Tibial artery (tissue), 1 donor: ENCODE data around the genes CLEC12B and CLEC1A.

DNA sequence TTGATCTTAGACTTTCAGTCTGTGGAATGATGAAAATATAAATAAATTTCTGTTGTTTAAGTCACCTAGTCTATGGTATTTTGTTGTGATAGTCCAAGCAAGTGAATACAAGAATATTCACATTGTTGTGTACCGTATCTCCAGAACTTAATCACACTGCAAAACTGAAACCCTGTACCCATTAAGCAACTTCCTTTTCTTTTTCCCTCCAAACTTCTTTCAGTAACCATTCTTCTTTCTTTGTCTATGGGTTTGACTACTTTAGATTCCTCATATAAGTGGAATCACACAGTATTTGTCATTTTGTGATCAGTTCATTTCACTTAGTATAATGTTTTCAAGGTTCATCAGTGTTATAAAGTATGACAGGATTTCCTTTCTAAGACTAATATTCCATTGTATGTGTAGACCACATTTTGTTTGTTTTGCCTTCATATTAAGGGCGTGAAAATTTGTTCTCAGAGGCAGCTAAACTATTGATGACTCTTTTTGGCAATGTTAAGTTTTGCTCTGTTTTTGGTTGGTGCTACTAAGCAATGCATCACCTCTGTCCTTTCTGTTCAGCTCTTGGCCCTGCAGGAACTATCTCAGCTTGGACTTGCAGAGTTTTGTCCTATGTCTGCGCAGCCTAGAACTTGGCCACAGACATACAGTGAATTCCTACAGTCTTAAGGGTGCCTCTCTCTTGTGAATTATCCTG lies 1.7 kb upstream of the KLRG1 start:
- PRO-cap: no peak

DNA sequence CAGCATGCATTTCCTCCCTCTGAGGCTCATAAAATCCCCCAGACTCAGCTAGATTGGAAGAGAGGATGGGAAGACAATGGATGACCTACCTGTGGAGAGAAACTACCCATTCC lies 50.1 kb downstream of the A2M start:
- PRO-cap: no peak

- PRO-cap: no peak
Measured at GRCh38 chr12:9220976-9221458, 12.8 kb upstream of the PZP start.

DNA sequence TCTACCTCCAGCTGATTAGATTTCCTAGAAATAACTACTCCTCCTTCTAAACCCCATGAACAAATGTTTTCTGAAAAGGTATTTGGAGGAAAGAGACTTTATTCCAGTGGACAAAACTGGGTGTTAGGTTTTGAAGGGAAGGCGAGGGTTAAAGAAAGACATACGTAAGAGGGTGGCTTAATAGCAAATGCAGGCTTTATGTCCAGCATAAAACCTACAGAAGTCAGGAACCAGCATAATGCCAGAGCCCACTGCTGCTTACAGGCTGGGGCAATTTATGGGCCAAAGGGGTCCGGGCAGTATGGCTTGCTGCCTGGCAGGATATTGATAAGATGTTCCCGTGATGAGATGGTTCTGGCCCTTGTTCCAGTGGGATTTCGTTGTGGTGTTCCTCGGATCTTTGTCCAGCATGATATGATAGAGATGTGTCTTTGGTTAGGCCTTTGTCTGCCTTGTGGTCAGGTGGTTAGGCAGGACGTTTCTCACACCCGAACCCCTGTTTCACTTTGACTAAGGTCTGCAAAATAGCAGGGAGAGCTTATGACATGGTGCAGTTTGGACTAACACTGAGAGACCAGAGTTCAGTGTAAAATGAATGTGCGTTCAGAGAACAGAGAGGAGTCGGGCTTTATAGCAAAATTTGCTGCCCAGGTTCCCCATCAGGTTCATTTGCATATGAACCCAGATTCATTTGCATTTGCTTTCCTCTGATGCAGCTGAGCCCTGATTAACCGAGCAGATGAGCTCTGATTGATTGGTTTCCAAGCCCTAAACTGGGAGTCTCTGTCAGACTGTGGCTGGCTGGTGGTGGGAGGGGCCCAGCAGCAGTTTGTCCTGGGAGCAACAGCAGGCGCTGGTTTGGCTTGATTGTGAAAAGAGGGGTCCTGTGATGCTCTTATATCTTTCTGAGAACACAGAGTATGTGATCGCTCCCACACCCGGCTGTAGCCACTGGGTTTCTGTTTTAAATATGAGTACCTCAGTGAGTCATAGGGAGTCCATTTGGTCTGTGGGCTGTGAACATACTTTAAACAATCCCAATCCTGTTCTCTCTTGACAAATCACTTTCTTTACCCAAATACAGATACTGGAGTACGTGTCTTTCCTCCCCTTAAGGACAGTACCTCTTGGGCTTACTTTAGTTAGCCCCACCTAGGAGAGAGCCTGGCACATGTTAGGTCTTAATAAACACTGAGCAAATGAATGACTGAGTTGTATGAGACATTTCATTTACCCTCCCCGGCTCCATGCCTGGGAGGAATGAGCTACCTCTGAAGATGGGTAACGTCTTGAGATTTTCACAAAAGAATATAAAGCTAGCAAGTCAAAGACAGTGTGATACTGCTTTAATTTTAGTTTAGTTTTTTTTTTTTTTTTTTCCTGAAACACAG lies 156.3 kb upstream of the PZP start:
- PRO-cap: no peak

DNA sequence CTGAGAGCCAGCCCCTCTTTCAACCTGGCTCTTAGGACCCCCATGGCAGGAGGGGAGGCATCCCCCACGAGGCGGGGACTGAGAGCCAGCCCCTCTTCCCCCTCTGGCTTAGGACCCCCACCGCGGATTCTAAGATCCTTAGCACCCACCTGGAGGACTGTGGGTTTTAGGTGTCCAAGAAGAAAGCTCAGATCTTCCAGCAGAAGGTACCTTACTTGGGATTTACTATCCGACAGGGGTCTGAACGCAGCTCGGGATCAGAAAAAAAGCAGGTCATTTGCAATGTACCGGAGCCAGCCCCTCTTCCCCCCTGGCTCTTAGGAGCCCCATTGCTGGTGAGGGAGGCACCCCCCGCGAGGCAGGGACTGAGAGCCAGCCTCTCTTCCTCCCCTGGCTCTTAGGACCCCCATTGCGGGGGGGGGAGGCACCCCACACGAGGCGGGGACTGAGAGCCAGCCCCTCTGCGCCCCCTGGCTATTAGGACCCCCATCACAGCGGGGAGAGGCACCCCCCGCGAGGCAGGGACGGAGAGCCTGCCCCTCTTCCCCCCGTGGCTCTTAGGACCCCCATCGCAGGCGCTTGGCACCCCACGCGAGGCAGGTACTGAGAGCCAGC lies 198.1 kb upstream of the PZP start:
- PRO-cap: no peak

GRCh38 chr12:9570485-9571046 lies 37.1 kb downstream of the KLRB1 start:
- PRO-cap: no peak

DNA sequence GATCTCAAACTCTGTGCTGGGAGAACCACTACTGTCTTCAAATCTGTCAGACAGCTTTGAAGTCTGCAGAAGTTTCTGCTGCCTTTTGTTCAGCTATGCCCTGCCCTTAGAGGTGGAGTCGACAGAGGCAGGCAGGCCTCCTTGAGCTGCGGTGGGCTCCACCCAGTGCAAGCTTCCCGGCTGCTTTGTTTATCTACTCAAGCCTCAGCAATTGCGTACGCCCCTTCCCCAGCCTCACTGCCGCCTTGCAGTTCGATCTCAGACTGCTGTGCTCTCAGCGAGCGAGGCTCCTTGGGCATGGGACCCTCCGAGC lies 25.0 kb upstream of the KLRB1 start:
- PRO-cap: no peak

DNA sequence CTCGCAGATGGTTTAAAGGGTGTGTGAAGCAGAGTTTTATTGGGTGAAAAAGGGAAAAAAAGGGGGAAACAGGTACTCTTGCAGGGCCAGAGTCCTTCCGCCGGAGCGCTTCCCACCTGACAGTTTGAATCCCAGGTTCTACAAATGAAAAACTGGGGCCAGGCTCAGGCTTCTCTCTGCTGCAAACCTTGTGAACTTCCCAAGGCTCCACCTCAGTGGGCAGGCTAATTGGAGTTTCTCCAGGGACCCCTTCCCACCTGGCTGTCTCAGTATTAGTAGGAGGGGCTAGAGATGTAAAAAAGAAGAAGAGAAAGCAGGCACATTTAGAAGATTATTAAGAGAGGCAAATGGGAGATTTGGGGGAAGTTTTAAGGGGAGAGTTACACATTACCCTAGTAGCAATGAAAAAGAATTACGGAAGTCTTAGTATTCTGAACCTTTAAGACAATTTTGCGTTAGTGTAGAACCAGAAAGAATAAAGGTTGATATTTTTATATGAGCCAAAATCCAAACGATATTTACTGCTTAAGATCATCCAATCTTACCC lies 20.0 kb upstream of the CLEC2D start:
- PRO-cap: no peak

GRCh38 chr12:9668035-9668692 lies 1.3 kb upstream of the CLEC2D start:
- PRO-cap: no peak

DNA sequence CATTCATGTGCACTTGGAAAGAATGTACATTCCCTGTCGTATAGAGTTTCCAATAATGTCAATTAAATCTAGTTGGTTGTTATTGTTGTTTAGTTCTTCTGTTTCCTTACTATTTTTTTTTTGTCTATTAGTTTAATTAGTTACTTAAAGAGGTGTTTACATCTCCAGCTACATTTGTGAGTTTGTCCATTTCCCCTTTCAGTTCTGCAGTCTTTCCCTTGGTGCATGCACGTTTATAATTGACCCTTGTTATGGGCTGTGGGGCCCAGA lies 42.5 kb downstream of the CD69 start:
- PRO-cap: no peak

DNA sequence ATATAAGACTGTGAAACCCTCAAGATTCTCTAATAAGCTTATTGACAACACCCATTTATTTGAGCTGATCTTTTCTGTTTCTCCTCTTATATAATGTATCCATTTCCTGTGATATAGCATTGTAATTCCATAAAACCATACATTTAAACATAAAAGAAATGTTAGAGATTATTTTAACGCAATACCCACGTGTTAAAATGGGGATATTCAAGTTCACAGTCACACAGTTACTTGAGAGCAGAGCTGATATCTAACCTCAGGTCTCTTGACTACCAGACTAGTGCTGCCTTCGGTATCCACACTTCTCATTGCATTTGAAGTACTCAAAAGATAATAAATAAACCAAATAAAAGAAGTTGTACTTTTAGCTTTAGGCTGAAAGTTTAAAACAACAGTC lies 30.7 kb downstream of the CD69 start:
- PRO-cap: no peak

GRCh38 chr12:9731862-9732177 lies 28.9 kb downstream of the CD69 start:
- PRO-cap: no peak

DNA sequence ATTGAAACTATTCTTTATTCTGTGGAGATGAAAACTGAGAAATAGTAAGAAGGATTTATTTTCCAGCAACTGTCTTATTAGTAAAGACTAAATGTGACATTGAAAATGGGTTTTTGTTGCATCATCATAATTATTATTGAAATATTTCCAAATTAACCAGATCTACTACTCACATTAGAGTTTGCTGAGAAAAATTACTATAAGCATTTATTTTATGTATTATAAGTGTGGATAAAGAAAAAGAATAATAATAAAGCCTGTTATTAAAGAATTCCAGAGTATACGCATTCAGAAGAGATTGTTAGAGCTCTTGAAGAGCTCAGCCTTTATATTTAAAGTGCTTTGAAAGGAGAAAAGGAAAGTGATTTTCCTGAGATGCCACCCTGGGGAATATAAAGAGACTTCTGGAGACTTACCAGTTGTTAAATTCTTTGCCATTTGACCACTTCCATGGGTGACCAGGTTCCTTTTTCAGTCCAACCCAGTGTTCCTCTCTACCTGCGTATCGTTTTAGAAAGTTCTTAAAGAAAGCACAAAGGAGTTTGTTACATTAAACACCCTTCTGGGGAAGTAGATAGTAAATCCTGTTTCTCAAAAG lies 6.4 kb downstream of the CD69 start:
- PRO-cap: no peak

DNA sequence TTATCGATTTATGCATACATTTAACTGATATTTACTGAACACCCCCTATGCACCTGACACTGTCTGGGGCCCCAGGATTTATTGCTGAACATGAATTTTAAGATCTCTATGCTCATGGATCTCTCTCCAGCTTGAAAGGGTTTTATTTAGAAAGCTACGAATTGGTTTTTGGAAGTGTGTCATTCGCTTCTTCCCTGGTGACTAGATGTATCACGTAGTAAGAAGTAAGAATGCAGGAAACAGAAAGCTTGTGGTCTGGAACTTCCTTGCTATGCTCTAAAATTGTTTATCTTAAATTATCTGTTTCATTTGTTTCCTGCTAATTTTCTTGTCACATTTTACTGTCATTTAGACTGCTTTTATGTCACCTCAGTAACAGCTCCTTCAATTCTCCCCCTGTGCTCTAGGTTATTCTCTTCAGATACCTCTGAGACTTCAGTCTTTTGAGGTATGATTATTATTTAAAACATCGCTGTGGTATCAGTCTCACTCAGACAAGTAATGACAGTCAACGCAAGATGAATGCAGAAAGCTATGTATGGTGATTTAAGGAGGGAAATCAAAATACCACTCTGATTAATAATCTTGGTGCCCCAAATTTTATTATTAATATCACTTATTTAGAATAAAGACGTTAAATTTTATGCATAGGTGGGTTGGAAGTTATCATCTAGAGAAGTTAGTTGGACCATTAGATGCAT lies 726 bp upstream of the CD69 start:
- PRO-cap: no peak

DNA sequence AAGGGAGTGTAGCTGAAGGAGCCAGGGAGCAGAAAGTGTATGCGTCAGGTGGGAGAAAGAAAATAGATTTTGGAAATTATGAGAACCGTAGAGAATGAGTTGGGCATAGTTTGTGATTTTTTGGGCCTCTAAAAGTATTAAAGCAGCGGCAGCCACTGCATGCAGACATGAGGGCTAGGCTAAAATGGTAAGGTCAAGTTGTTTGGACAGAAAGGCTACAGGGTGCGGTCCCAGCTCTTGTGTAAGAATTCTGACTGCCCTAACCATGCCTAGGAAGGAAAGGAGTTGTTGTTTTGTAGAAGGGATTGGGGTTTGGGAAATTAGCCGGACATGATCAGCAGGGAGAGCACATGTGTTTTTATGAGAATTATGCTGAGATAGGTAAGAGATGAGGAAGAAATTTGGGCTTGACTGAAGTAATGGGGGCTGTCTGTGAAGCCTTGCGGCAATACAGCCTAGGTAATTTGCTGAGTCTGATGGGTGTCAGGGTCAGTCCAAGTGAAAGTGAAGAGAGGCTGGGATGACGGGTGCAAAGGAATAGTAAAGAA lies 6.1 kb upstream of the CLEC12A start:
- PRO-cap: no peak

- PRO-cap: no peak
Measured at GRCh38 chr12:10010392-10010965, at the start of gene CLEC12B. Gene CLEC12B, plus strand, starts transcription at chr12:10010627.

DNA sequence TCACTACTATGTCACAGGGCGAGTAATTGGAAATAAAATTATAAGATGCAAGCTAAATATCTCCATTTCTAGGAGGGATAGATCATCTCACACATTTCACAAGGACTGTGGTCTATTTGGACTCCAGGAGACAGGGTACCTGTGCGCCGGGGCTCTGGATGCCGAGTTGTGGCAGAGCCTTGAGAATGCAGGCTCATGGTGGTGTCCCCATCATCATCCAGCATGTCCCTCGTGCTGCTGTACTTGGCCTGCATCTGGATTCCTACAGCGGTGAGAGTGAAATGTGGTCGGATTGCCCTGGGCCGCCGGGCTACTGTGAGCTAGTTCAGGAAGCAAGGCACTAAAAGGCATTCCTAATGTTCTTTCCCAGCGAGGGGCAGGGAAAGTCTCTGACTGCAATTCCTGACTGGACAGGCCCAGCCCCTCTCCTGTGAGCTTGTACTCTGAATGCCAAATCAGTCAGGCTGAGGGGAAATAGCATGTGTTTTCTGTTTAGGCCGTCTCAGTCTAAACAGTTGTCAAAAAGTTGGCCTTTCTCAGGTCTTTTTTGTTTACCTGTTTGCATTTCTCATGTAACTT lies at the start of gene CLEC1A:
Gene CLEC1A (minus strand): TSS at position 317 of the 579 bp plus-strand sequence.
- PRO-cap: unidirectional peak, minus-strand start at position 256 of the sequence; unidirectional peak, minus-strand start at position 317 of the sequence

DNA sequence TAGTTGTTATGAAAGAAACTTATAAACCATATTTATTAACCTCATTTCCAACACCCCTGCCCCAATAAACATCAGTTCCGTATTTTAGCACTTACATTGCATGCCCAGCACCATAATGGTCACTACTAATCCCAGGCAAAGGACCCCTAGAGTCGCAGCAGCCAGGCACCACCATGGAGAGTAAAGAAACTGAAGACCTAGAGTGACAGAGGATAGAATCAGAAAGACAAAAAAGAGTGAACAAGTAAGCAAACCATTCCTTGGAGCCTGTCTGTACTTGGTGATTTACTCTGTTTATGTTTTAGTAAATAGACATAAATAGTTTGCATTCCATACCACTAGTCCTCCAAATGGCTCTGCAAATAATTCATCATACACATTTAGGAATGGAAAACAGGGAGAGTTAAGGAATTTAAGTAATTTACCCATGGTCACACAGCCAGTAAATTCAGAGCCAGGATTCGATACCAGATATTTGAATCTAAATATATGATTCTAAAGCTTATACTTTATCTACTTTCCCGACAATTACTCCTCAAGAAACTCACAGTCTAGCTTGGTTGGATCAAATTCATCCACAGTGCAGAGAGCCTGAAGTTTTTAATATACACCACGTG lies 2.8 kb downstream of the OLR1 start:
- PRO-cap: no peak

GRCh38 chr12:10220344-10221022 lies 7.8 kb downstream of the GABARAPL1 start:
- PRO-cap: no peak

- PRO-cap: no peak
Measured at GRCh38 chr12:10223125-10223862, 10.6 kb downstream of the GABARAPL1 start.